Caco-2 (cell line): ENCODE measurements around the gene WDR43.

DNA sequence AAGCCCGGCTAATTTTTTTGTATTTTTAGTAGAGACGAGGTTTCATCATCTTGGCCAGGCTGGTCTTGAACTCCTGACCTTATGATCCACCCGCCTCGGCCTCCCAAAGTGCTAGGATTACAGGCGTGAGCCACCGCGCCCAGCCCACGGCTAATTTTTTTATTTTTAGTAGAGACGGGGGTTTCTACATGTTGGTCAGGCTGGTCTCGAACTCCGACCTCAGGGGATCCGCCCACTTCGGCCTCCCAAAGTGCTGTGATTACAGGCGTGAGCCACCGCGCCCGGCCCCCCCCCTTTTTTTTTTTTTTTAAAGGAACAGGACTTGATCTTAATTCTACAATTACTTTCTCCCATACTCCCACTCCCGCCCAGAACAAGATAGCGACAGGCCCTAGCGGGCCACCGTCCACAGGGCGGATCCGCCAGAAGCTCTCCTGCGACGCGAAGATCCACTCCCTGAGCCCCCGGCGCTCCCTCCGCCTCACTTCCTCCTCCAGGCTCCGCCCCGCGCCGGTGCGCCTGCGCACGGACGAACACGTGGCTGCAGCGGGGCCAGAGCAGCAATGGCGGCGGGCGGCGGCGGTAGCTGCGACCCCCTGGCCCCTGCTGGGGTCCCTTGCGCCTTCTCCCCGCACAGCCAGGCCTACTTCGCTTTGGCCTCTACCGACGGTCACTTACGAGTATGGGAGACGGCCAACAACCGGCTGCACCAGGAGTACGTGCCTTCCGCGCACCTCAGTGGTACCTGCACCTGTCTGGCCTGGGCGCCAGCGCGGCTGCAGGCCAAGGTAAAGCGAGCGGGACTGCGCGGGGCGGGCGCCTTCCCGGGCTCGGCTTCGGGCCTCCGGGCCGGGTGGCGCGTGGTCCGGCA, at the start of gene WDR43:
TSS of gene WDR43 (plus strand) at position 532 of the 871 bp plus-strand sequence.
- PRO-cap = bidirectional peak, plus-strand start at position 555 of the sequence, minus-strand start at position 221 of the sequence; bidirectional peak, plus-strand start at position 839 of the sequence, minus-strand start at position 805 of the sequence
- RRBS = 4% methylated on average over 19 of the region's 73 CpGs

- PRO-cap = no peak
- RRBS = no CpG with 5 or more reads among the region's 14 CpGs
Measured at GRCh38 chr2:28951651-28952541, 29.2 kb upstream of the TOGARAM2 start.

- PRO-cap = no peak
- RRBS = no CpG with 5 or more reads among the region's 11 CpGs
Measured at GRCh38 chr2:28956295-28956833, 24.7 kb upstream of the TOGARAM2 start.

- PRO-cap = no peak
- RRBS = no CpG with 5 or more reads among the region's 9 CpGs
Measured at GRCh38 chr2:28997121-28997609, 16.1 kb downstream of the TOGARAM2 start.

DNA sequence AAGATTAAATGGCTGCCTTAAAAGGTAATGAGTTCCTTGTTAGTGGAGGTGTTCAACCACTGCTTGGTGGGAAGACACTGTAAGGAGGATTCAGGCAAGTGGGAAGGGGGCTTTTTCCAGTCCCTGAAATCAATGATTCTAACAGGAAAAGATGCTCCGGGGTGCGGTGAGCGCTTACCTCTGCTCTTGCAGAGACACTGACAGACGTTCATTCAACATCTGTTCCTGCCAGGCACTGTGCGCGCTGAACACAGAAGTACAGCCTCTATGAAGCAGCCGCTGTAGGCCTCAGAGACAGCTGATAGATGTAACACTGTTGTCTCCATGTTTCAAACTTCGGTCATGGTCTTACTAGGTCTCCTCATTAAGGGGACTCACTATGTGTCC, 731 bp upstream of the CLIP4 start:
- PRO-cap = no peak
- RRBS = no CpG with 5 or more reads among the region's 8 CpGs

DNA sequence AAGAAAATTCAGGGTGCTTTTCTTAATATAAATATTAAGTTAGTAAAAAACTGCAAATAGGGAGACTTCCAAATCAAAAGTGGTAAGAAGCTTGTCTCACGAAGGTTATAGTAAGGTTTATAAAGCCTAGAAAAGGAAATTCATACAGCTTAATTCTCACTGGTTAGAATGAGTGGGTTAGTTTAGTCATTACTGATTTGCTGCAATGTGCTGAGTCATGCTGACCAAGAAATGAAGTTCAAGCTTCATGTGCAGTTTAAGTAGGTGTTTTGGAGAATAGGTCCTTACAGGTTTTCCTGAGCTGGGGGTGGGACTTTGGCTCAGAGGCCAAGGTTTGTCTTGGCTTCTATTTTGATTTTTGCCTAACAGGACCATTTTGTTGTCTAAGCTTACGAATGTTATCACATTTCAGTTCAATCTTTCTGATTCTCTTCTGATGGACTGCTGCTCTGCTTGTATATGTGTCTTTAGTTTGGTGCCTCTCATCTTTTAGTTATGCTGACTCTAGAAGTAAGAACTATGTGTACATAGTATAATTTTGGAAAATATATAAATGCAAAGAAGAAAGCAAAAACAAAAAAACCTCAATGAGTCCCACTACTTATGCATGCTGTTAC, 15.1 kb downstream of the CLIP4 start:
- PRO-cap = no peak
- RRBS = no CpG with 5 or more reads among the region's 2 CpGs

DNA sequence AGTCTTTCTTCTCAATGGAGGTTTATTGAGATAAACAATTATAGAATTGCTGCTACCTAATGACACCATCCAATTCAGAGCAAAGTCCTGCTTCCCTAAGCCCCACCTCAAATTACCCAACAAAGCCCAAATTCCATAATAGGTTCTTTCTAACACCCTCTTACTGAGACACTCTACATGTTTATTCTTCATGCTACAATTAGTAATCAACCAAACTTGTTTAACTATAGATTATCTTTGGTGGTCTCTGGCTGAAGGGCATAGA, 322.3 kb downstream of the CLIP4 start:
- PRO-cap = no peak

- PRO-cap = bidirectional peak, plus-strand start at chr2:30217780, minus-strand start at chr2:30217797; bidirectional peak, plus-strand start at chr2:30218362, minus-strand start at chr2:30218070
- RRBS = no CpG with 5 or more reads among the region's 9 CpGs
Measured at GRCh38 chr2:30217651-30218213, 13.6 kb upstream of the LBH start.

DNA sequence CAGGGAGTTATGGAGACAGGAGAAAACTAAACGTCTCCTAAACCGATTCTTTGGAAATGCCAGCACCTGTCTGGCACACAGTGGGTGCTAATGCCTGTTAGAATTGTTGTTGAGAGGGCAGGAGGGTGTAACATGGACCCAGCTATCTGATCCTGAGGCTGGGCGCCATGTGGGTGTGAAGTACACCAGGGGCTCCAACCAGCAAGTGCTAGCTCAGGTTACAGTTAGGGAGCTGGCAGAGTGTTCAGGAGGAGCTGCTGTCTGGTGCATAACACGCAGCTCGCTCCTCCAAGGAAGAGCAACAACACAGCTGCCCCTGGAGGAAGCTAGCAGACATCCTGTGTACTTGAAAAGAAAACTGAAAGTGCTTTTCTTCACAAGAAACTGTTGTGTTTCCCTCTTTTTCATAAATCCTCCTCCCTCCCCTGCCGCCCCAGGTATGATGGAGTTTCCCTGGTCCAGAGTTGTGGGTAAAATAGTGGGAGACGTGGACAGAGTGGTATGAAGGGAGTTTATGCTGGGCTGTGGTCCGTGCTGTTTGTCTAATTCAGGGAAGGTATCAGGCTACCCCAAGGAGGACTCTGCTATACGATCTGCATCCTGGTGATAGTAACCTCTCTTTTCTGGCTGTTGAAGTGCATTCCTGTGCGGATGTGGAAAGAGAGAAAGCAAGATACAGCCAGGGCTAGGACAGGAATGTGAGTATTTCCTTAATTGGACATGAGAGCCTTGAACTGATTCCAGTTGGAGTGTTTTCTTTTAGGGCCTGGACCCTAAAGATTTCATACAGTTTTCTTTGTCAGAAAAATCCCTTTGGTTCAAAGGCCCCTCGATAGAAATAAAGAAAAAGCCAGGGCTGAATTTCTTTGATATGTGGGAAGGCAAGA, 6.1 kb upstream of the LBH start:
- PRO-cap = no peak
- RRBS = no CpG with 5 or more reads among the region's 11 CpGs

DNA sequence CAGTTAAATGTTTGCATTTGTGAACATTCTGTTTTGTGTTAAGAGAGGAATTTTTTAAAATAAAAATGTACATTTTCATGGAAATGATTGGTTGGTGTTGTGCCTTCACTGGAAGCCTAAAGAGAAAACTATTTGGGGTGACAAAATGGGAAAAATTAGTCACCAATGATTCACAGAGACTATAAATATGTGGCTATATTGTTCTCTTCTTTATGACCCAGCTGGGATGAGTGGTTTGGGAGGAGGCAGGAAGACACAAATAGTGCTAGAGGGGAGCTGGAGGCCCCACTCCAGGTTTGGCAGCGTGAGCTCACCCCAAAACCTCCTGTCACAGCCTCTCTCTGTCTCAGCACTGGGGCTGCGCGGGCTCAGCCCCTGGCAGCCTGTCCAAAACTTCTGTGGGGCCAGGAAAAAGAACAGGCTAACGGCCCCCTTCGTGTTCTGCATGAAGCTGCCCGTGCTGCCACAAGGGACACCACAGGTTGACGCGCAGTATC, 73.2 kb upstream of the LCLAT1 start:
- PRO-cap = no peak
- RRBS = no CpG with 5 or more reads among the region's 8 CpGs

- PRO-cap = bidirectional peak, plus-strand start at chr2:30404071, minus-strand start at chr2:30403837
- RRBS = no CpG with 5 or more reads among the region's 4 CpGs
Measured at GRCh38 chr2:30403928-30404255, 43.2 kb upstream of the LCLAT1 start.

GRCh38 chr2:30404256-30404538, 42.8 kb upstream of the LCLAT1 start:
- PRO-cap = no peak
- RRBS = no CpG with 5 or more reads among the region's 1 CpG

DNA sequence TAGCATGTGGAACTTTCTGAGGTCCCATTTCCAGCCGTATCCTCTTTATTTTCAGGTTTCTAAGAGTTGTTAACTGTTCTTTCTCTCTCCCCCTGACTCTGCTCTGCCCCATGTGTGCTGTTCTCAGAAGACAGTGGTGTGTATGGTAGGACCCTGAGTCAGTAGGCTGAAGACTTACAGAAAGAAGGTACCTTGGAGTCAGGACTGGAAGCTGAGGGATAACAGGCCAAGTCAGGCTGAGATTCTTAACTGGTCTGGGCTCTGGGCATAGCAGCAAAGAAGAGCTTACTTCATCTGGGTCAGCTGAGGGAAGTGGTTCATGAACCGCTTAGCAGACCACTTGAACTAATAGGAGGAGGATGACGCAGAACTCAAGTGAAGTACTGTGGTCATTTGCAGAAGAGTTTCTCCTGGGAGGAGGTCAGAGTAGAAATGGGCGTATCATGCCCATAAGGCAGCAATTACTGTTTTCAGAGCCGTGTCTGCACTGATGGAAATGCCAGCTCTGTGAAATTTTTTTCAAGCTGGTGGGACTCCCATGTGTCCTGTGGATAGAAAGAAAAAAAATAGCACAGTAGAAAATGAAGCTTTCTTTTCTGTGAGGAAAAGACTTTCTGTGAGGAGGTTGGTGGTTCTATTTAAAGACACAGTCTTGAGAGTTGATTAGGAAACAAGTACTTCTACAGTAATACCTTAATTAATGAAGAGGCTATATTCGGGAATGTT, 164.6 kb downstream of the LCLAT1 start:
- PRO-cap = no peak
- RRBS = no CpG with 5 or more reads among the region's 6 CpGs

GRCh38 chr2:30756076-30756657, 51.1 kb downstream of the CAPN13 start:
- PRO-cap = no peak
- RRBS = 44% methylated on average over 2 of the region's 9 CpGs

DNA sequence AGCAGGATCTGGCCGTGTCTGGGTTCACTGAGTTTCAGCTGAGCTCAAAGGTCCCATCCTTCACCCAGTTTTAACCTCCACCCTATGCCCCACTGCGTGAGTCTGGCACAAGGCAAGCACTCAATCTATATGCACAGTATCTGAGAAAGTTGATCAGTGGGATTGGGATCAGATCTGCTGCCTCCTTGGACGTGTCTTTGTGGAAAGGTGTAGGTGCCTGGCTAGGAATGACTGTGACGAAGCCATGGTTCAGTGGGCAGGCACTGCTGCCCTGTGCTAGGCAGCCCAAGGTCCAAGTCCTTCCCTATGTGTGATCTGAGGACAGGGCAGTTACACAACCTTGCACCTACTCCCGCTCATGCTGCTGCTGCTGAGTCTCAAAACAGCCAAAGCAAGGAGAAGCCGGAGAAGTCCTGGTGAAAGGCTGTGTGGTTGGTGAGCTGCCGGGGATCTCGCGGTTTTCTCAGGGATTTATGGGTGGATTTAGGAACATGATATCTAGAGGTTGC, 54.7 kb downstream of the GALNT14 start:
- PRO-cap = no peak
- RRBS = 100% methylated on average over 1 of the region's 9 CpGs

DNA sequence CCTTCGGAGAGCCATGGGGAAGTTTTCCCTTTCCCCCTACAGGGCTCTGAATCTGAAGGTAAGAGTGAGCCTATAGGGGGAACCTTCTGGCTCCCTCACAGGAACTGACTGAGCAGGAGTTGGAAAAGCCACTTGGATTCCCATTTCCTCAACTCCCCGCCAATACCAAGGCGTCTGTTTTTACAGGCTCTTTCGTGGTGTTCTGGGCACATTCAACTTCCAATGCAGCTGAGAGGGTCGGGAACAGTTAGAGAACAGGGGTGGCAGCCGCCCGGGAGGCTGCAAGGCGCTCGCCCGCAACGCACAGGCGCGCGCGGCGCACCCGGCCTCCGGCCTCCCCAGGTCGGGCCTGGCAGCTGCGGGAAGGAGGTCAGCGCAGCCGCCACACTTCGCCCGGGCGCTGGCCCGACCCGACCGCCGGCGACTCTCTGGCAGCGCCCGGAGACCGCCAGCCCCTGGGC, 1.0 kb downstream of the GALNT14 start:
- PRO-cap = no peak
- RRBS = 32% methylated on average over 20 of the region's 33 CpGs

- PRO-cap = no peak
- RRBS = no CpG with 5 or more reads among the region's 2 CpGs
Measured at GRCh38 chr2:31319256-31319528, 85.2 kb downstream of the EHD3 start.

- PRO-cap = no peak
- RRBS = no CpG with 5 or more reads among the region's 1 CpG
Measured at GRCh38 chr2:31489610-31489860, 75.0 kb upstream of the XDH start.

DNA sequence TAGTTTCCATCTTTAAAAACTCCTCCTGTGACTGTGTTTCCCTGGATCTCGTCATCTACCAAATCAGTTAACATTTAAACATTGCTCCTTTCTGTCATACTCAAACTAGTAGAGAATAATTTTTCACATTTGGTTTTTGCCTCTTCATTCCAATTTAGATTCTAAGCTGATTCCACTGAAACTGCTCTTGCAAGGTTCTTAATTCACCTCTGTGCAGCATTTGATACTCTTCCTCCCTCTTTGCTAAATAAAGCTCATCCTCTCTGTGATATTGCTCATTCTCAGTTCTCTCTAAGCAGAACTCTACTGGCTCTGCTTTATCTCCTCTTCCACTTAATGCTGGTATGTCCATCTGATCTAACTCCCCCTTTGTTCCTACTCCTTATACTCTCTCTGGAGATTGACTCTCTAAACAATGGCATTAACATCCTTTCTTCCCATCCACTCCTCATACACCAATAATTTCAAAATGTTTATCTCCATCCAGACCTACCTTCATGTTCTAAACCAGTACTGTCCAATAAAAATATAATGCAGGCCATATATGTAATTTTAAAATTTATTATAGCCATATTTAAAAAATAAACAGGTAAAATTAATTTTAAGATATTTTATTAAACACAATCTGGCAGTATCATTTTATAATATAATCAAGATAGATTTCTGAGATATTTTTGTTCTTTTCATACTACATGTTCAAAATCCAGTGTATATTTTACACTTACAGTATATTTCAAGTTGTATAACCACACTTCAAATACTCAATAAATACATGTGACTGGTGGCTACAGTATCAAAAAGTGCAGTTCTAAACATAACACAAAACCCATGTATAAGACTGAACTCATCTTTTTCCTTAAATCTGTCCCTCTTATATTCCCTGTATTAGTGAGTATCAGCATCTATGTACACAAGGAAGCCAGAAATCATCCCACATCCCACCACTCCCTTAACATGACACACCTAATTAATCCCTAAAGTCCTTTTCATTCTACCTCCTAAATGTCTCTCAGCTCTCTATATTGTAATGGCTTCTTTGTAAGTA, 131.5 kb downstream of the MEMO1 start:
- PRO-cap = no peak
- RRBS = no CpG with 5 or more reads among the region's 1 CpG

DNA sequence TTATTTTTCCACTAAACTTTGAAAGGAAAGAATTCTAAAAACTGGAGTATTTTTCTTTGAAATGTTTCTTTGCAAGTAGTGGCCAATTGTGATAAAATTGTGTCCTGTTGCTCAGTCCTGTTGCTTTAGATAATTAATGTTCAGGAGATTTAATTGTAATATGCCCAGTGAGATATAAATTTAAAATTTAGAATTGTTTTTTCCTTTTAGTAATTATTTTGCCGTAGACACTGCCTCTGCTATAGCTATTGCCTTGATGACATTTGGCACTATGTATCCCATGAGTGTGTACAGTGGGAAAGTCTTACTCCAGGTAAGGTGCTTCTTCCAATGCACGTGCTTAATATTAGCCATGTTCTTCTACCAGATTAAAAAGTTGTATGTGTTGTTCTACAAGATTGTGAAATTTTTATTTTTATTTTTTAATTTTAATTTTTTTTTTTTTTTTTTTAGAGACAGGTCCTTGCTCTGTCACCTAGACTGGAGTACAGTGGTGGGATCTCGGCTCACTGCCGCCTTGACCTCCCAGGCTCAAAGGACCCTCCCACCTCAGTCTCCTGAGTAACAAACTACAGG, 38.8 kb downstream of the SLC30A6 start:
- PRO-cap = no peak
- RRBS = no CpG with 5 or more reads among the region's 4 CpGs